SJSA1 (cell line): ENCODE results near the genes MZB1 and PURA.

DNA sequence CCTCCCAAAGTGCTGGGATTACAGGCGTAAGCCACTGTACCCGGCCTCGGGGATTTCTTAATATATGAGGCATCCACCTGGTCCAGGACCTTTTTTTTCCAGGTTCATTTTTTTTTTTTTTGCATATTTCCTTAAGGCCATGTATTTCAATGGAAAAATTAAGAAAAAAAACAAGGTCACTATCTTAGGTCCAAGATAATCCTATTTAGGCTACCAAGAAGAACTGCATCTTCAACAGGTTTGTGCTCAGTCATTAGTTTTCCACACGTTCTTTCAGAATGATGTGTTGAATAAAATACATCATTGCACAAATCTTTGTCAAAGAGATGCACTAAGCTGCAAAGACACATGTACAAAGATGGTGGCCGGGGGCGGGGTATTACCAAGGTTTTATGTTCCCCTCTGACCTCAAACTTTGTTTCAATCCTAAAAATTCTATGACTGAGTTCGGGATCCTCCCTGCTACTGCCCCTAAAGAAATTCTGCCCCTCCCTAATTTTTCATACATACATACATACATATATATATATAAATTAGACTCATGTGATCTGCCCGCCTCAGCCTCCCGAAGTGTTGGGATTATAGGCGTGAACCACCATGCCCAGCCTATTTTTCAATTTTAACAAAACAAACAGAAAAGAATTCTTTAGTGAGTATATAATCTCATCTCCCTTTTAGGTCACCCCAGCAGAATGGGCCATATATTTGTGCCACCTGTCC is 14.2 kb downstream of the HSPA9 start:
- RAMPAGE, long total RNA, result no peak

DNA sequence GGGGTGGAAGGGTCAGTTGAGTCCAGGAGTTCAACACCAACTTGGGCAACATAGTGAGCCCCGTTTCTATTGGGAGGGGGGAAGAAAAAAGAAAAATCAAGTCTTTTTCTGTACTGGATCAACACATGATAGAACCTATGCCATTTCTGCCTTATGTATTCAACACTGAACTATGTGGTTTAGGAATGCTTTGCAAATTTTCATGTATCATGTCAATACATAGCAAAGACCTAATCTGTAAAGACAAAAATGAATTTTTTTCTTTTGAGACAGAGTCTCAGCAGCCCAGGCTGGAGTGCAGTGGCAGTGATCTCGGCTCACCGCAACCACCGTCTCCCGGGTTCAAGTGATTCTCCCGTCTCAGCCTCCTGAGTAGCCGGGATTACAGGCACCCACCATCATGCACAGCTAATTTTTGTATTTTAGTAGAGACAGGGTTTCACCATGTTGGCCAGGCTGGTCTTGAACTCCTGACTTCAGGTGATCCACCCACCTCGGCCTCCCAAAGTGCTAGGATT is 4.9 kb downstream of the HSPA9 start:
- RAMPAGE, long total RNA, result no peak

DNA sequence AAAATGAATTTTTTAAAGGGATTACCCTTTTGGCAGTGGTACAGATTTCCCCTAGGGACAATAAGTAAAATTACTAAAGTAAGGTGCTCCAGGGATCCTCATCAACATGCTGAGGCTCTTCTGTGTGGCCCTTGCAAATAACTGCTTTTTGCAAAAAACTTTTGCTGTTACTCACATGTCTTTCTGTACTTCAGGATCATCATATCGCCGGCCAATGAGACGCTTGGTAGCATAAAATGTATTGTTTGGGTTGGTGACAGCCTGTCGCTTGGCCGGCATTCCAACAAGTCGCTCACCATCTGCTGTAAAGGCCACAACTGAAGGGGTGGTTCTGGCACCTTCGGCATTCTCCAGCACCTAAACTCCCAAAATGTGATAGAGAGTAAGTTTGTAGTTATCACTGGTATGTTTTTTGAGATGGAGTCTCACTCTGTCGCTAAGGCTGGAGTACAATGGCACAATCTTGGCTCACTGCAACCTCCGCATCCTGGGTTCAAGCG is 4.4 kb downstream of the HSPA9 start:
- RAMPAGE, long total RNA, result no peak

DNA sequence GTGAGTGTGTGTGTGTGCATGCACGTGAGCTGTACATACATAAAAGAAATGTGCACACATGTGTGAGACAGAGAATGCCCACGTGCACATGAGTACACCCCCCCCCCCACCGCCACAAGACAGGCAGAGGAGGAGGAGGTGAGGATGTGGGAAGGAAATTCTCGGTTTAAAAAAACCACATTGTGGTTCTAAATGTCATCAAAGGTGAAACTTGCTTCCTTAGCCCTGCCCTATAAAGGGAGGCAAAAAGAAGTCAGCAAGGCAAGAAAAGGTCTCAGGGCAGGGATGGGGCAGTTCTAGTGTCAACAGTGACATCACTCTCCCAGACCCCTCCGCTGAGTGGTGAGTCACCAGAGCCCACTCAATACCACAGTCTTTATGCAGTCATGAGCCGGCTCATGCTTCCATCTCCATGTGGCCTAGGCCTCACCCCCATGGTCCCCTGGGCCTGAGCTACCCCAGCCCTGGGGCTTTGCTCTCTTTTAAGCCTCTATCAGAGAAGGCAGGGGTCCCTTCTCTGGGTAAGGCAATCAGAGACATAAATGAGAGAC is 79.3 kb upstream of the HSPA9 start:
- RAMPAGE, long total RNA, result no peak

DNA sequence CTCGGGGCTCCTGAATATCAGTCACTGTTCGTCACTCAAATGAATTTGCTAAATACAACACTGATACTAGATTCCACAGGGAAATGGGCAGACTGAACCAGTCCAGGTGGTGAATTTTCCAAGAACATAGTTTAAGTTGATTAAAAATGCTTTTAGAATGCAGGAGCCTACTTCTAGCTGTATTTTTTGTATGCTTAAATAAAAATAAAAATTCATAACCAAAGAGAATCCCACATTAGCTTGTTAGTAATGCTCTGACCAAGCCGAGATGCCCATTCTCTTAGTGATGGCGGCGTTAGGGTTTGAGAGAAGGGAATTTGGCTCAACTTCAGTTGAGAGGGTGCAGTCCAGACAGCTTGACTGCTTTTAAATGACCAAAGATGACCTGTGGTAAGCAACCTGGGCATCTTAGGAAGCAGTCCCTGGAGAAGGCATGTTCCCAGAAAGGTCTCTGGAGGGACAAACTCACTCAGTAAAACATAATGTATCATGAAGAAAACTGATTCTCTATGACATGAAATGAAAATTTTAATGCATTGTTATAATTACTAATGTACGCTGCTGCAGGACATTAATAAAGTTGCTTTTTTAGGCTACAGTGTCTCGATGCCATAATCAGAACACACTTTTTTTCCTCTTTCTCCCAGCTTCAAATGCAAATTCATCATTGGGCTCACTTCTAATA is 59.1 kb upstream of the LRRTM2 start:
- RAMPAGE, long total RNA, result no peak

DNA sequence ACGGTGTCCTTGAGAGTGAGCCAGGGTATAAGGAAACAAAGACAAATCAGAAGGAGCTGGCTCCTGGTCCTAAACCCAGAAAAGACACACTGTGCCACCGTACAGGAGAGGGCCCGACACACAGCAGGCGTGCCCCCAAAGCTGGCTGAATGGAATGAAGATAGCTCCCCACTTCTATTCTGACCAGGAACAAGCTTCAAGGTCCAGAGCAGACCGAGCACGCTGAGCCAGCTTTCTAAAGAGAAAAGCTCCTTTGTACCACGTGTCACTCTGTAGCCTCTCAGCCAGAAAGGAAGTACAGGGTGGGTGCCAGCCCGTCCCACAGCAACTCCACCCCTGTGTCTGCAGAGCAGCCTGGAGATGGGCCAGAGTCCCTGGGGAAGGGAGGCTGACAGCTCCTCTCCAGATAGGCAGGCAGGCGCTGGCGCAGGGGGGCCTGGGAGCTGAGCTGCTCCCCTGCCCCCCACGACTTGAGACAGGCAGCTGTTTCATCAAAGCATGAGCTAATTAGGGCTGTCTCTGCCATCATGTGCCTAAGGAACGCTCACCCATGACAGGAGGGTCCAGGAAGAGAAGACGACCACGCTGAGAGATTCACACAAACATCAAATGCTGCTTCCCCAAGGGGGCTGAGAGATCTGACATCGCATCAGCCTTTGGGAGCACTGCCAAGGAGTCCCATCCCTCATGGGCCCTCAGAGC is 78.2 kb upstream of the LRRTM2 start:
- RAMPAGE, long total RNA, result no peak

DNA sequence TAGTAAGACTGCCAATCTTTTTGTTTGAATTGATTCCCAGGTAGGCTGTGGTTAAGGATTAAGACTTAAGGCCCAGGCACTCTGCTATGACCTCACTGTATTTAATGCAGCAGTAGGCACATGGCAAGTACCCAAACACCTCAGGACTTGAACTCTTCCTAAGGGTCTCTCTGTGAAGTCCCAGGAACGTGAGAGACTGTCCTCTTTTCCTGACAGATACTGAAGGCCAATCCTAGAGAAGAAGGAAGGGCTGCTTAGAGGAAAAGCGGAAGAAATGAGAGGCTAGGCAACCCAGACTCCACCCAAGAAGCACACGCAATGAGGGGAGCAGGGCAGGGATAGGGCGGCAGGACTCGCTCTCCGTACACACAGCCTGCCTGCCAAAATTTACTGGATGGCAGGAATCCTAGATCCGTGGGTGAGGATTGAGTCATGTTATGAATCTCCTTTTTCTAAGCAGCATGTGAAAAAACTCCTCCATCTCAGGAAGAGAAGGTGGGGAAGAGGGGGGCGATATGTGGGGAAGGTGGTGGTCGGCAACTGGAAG is 93.4 kb downstream of the SIL1 start:
- RAMPAGE, long total RNA, result no peak

GRCh38 chr5:139126820-139127128 is 71.4 kb downstream of the SIL1 start:
- RAMPAGE, long total RNA, result no peak

- RAMPAGE, long total RNA, result no peak
Observed at GRCh38 chr5:139190108-139190687, 8.0 kb downstream of the SIL1 start.

DNA sequence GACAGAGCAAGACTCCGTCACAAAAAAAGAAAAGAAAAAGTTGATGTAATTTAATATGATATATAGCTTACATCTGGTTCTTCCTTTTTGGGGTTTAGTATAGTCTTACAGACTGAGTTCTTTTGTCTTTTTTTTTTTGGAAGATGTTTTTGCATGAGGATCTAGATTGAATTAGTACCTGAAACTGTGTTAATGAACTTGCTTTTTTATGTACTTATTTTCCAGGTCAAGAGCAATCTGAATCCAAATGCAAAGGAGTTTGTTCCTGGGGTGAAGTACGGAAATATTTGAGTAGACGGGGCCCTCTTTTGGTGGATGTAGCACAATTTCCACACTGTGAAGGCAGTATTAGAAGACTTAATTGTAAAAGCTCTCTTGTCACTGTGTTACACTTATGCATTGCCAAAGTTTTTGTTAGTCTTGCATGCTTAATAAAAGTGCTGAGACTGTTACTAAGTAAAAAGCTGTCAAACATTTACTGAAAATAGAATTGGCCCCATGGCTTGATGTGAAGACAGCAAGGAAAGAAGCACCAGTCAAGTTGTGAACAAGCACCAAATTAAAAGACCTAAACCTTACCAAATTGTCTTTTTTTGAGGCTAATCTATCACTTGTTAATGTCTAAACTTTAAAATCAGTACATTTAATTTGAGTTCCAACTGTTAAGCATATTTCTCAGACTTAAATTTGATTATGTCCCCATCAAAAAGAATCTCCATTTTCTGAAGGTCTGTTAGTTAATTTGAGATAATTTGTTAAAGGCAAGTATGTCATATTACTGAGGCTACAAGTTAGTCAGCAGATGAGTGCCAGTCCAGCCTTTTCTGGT is 14.4 kb downstream of the SLC23A1 start:
- RAMPAGE, long total RNA, result no peak

DNA sequence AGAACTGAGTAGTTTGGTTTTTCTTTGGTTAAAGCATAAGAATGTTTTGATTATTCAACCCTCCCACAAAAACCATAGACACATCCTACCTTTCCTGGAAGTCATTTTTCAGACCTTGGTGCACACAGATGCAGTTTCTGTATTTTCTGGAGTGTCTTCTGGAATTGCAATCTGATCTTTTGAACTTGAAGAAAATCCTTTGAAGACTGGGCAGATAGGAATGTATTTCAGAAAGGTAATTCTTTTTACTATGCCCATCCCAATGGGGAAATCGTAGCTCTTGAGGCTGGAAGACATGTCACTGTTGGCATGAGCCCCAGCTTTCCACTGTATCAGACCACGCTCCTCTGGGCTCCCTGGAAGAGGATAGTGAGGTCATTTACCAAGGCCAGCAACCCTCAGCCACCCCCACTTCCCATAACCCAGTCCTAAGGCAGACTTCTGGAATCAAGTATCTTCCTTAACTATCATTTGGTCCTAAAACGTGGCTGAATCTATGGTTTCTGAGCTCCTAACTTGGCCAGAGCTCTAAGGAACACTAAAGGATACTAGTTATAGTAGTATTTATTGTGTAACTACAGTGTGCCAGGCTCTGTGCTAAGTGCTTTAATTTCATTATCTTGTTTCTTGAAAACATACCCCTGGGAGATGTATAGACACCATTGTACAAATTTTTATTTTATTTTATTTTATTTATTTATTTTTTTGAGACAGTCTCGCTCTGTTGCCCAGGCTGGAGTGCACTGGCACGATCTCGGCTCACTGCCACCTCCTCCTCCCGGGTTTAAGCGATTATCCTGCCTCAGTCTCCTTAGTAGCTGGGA is 11.0 kb downstream of the SLC23A1 start:
- RAMPAGE, long total RNA, result no peak

GRCh38 chr5:139389492-139390732 is at the start of gene MZB1:
MZB1 (minus strand) TSS chr5:139389913.
- RAMPAGE, long total RNA, result no peak

DNA sequence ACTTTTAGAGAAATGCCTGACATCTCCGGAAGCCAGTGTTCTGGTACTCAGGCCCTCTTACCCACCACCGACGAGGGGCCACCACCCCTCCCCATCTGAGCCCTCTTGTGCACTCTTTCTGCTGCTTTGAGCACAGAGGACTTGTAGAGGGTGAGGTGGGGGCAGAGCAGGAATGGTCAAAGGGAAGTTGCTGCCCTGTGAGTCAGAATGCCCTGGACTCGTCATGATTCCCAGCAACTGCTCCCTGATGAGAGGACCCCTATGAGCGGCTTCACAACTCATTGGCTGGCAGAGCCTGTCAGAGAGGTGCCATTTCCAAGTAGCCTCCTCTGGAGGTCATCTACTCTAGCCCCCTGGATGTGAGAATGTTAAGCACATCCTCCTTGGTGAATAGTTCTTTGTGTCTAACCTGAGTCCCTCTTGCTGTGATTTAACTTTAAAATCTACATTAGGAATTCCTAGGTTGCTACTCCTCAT is 813 bp downstream of the ECSCR start:
- RAMPAGE, long total RNA, result no peak

DNA sequence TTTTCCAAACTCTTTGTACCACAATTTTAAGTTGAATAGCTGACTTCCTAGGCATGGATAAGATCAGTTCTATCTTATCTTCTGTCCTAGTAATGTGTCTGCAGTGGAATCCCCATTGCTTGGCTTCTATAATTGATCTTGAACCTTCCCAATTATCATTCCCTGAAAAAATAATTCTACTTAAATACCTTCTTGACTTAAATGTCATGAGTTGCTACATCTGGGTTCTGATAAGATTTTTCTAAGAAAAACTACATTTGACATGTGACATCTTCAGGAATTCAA is 3.7 kb downstream of the UBE2D2 start:
- RAMPAGE, long total RNA, result no peak

- RAMPAGE, long total RNA, result no peak
Observed at GRCh38 chr5:139652859-139653463, 4.8 kb downstream of the CXXC5 start.

DNA sequence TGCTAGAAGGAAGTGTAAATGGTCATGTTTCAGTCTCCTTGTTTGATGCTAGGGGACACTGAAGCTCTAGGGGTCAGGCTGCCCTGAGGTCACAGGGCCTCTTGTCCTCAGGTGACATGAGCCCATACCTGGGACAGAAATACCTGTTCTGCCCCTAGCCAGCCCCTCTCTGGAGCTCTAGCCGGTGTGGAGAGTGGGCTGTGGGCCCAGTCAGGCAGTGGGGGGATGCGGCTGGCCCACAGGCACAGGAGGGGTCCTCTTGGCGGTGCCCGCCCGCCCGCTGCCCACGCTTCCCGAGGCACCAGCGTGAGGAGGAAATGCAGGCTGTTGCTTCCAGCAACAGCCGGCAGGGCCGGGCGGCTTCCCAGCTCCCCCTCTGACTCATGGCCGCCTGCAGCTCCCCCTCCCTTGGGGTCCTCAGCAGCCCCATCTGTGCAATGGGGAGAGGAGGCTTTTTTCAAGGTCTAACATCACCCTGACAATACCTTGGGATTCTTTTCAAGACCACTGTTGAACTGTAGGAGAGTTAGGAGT is 10.3 kb downstream of the CXXC5 start:
- RAMPAGE, long total RNA, result no peak

GRCh38 chr5:139709566-139710368 is 61.6 kb downstream of the CXXC5 start:
- RAMPAGE, long total RNA, result no peak

- RAMPAGE, long total RNA, result no peak
Observed at GRCh38 chr5:140113530-140114256, at the start of gene PURA. PURA (plus strand) TSS chr5:140114109.

GRCh38 chr5:140145617-140146589 is 20.2 kb downstream of the IGIP start:
- RAMPAGE, long total RNA, result no peak

DNA sequence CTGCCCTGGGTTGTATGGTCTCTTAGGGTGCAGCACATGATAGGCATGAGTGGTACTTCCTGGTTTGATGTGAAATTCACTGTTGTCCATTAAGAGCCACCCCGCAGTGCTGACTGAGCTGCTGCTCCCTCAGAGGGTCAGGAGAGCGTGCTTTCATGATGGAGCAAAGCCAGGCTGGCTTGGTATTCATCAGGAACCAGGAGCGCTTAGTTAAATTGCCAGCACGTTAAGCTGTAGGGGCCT is 7.8 kb downstream of the CYSTM1 start:
- RAMPAGE, long total RNA, result no peak